Vein endothelial cell (primary cell): Measurements from ENCODE around the gene PPARA.

- CAGE, long polyA plus RNA, result no peak
These were observed 64.6 kb upstream of the PPARA start for GRCh38 chr22:46085497-46086359.

DNA sequence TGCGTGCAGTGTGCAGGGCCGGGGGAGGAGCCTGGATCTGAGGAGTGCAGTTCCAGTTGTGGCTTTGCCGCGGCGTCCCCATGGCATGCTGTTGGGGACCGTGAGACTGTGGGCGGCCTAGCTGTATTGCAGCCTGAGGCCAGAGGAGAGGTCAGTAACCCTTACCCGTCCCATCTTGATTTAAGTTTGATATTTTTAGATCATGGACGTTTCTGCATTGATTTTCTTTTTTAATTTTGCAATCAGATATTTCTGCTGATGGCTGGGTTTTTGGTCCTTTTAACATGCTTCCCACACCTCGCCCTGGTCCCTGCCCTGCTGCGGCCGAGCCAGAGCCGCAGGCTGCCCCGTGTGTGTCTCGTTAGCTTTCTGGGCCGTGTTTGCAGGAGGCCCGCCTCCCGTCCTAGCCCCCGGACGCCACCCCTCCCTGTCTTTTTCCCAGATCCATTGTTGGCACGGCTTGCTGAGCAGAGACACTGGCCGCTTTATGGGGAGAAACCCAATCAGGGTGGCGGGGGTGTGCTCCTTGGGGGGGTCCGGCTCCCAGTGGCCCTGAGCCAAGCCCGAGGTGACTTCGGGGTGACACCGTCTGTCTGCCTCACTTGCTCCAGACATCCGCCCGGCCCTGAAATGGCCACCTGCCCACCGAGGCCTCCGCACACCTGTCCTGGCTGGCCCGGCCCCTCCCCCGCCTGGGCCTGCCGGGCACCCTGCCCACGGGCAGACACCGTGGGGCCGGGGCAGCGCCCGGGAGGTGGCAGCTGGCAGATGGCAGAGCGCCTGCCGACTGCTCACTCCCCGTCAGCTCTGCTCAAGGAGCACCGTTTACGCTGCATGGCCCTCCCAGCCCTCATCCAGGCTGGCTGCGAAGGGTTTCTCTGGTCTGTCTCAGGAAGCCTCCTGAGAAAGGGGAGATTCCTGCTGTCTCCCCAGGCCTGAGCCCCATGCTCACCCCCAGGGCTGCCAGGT lies 43.3 kb upstream of the PPARA start:
- CAGE, long polyA plus RNA, result no peak

DNA sequence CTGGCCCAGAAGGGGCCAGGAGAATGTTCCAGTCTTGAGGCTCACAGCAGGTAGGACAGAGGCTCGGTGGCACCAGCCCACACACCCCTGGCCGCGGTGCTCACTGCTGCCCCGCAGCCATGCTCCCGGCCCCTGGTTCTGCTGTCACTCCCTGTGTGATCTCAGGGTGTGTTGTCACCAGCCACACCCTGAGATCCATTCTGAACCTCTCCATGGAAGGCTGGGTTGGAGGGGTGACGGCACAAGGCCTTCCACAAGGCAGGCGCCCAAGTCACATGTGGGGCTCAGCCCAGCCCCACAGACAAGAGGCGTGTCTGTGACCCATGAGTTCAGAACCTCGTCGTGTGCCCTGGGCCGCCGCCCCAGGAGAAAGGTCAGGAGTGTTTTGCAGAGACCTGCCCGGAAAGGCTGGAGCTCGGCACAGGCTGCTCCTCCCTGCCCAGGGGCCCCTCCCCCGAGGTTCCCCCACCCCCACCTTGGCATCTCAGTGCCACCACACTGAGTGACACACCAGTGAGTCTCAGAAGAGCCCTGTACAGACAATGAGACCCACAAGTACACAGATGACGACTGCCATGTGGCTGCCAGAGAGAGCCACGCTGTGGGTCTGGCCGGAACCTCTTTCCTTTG lies 23.9 kb upstream of the PPARA start:
- CAGE, long polyA plus RNA, result no peak

DNA sequence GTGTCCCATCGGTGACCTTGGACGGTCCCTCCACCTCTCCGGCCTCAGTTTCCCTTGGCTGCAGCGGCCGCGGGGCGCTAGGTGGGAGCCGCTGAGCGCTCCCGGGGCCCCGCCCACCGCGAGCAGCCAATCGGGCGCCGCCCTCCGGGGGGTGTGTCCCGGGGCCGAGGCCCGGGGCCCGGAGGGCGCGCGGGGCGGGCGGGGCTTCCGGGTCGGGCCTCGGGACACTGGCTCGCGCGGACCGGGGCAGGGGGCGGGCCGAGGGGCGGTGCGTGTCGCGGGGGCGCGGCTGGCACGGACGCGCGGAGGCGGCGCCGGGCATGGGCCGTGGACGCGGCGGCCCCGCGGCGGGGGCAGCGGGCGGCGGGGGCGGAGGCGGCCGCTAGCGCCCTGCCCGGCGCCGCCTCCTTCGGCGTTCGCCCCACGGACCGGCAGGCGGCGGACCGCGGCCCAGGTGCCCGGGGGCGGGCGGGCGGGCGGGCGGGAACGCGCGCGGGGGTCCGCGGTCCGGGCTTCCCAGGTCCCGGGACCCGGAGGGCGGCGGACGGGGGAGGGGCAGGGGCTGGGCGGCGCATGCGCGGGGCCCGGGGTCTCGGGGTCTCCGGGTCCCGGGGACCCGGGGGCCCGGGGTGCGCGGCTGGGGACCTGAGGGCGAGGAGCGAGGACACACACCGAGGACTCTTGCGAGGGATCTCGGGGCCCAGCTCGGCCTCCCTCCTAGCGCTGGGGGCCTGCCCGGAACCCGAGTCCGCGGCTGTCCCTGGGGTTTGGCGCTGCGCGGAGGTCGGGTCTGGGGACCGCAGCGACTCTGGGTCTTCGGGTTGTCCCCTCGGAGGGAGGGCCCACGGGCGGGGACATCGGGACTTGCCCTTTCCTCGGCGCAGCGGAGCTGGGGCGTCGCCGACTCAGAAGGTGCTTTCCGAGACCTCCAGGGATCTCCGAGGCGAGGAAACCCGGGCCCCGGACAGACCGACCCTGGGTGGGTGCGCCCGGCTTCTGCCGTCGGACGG lies at the start of gene PPARA:
Gene PPARA, plus strand, starts transcription at position 328 of the 1,010 bp plus-strand sequence.
- CAGE, long polyA plus RNA, result no peak

DNA sequence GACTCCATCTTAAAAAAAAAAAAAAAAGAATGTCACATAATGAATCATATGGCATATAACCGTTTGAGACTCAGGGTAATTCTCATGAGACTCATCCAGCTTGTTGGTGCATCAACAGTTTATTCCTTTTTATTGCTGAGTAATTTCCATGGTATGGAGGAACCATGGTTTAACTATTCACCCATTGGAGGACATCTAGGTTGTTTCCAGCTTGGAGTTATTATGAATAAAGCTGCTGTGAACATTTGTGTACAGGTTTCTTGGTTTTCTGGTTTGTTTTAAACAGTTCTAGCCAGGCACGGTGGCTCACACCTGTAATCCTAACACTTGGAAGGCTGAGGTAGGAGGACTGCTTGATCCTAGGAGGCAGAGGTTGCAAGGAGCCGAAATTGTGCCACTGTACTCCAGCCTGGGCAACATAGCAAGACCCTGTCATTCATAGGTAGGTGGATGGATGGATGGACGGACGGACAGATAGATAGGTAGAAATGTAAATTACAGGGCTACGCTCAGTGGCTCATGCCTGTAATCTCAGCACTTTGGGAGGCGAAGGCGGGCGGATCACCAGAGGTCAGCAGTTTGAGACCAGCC lies 25.5 kb downstream of the PPARA start:
- CAGE, long polyA plus RNA, result no peak

GRCh38 chr22:46193731-46194421 lies 43.5 kb downstream of the PPARA start:
- CAGE, long polyA plus RNA, result no peak

DNA sequence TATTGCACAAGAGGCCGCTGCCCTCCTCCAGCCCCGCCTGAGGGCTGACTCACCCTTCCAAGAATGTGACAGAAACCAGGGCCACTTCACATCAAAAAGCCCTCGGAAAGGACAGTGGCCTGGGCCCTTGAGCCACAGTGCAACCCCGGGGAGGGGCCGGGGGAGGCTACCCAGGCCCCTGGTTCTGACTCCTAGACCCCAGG lies 42.2 kb downstream of the TRMU start:
- CAGE, long polyA plus RNA, result no peak

DNA sequence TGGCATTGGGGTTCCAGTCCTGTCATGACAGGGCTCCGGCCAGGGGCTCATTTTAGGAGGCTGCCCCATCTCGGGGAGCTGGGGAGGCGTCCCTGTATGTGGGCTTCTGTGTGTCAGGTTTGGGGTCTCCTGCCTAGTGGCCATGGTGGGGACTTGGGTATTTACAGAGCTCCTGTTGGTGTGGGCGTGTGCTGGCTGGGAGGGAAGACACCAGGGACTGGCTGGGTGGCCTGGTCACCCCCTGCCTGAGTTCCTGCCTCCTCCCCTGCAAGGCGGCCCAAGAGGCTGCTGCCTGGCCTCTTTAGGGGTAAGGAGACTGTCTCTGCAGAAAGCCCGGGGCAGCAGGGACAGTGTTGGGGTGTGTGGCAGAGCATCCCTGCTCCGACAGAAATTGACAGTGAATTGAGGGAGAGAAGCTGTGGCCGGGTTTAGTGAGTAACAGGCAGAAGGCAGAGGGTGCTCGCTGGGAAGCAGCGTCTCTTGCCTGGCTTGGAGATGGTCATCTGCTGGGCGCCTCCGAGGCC lies 40.4 kb upstream of the GRAMD4 start:
- CAGE, long polyA plus RNA, result no peak

DNA sequence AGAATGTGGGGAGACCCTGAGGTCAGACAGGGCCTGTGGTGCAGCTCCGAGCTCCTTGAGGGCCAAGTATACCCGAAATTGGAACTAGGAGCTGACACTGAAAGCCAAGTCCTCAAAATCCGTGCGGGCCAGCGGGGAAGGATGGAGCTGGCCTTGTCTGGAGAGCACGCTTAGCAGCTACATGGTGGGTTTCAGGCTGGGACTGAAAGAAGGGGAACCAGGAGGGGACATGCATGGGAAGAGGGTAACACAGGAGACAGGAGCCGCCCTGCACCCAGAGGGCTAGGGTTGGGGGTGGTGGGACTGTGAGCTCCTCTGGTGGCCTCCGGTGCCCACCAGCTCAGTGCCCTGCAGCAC lies 21.5 kb upstream of the GRAMD4 start:
- CAGE, long polyA plus RNA, result no peak

DNA sequence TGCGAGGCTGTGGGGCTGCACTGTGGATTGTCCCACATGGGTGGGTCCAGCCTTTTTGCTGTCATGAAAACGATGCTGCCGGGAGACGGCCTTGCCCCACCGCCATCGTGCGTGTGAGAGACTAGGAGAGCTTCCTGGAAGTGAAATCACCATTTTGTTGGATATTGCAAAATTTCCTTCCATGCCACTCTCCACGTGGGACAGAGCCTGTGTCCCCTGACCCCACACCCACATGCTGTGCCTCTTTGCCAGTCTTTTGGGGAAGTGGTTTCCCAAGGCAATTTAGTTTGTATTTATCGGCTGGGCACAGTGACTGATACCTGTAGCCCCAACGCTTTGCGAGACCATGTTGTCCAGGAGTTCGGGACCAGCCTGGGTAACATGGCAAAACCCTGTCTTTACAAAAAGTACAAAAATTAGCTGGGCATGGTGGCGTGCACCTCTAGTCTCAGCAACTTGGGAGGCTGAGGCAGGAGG lies 18.1 kb upstream of the GRAMD4 start:
- CAGE, long polyA plus RNA, result no peak

- CAGE, long polyA plus RNA, result no peak
These were observed 34.9 kb downstream of the GRAMD4 start for GRCh38 chr22:46655019-46655466.

GRCh38 chr22:46694746-46695612 lies 43.1 kb downstream of the CERK start:
- CAGE, long polyA plus RNA, result no peak

GRCh38 chr22:46740928-46741353 lies 2.9 kb upstream of the CERK start:
- CAGE, long polyA plus RNA, result no peak

DNA sequence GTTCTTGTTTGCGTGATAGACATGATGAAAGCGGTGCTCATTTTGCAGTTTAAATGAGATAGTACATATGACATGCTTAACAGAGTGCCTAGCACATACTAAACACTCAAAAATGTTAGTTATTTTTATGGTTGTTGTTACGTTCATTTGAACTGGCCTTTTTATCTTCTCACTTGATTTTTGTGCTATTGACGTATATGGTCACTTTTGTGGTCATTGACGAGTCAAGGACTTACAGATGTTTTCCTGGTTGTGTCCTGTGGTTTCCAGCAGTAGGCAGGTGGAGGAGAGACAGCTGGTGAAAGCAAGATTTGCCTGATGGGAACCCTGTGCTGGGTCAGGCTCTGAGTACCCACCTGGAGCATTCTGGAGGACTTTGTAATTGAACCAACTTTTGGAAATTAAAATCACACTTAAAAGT lies 38.2 kb downstream of the TBC1D22A start:
- CAGE, long polyA plus RNA, result no peak

- CAGE, long polyA plus RNA, result no peak
These were observed 38.9 kb downstream of the TBC1D22A start for GRCh38 chr22:46801349-46801748.

- CAGE, long polyA plus RNA, result no peak
These were observed 178.1 kb downstream of the TBC1D22A start for GRCh38 chr22:46940456-46941081.

DNA sequence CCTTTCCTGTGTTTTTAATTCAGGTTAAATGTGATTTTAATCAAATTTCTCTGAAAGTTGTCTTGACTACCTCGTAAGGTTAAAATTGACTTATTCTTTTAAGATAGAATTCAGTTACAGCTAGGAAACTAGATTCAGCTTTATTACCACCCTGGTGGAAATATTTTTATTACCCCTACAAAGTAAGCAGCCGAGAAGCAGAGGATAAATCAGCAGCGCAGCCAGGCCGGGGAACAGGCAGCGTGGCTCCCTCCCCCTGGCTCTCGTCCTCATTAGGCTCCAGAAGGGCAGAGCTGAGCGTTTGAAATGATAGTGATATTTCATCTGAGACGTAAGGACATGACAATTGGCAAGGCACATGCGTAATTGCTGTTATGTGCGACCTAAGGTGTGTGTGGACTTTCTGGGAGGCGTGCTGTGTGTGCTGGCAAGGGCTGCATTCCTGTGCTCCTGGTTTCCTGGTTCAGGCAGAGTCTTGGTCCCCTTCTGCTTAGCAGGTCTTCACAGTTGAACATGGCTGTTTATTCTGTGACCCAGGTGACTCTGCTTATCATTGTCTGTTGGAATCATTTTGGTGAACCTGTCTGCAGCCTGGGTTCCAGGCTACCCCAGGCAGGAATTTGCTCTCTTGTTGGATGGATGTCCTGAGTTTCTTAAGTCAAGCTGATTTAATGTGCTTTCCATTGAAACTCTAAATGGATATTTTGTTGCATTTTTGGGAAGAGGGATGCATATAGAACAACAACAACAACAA lies 247.8 kb downstream of the TBC1D22A start:
- CAGE, long polyA plus RNA, result no peak

DNA sequence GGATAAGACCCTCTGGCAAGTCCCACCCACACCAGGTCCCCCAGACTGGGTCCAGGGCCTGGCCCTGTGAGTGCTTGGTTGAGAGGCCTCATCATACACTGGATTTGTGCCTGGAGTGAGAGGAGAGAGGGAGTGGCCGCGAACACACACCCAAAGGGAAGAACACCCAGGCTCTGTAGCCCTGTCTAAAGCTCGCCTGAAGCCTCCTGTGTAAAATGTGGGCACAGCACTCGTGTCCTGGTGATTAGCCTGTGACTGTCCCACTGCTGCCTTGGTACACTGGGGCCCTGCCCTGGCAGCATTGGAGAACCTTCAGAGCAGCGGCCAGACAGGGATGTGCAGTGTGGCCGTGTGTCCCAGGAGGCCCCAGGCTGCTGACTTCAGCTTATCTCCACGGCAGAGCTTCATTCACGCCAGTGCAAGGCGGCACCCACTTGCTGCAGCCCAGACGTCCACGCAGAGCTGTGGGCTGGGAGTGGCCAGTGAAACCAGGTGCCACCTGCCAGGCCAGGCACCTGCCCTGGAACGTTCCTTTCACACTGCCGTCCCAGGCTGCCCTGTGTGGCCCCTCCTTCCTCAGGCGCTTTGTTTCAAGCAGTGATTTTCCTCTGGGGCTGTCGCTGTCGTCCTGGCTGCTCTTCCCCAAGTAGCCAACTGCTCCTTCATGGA lies 270.1 kb downstream of the TBC1D22A start:
- CAGE, long polyA plus RNA, result no peak

GRCh38 chr22:47038459-47038740 lies 275.9 kb downstream of the TBC1D22A start:
- CAGE, long polyA plus RNA, result no peak

- CAGE, long polyA plus RNA, result no peak
These were observed 292.0 kb downstream of the TBC1D22A start for GRCh38 chr22:47054482-47054773.